Peritoneum (tissue), 1 donor: ENCODE measurements around a stretch of chr1.

GRCh38 chr1:13543858-13544387, 30.1 kb upstream of the LRRC38 start:
- PRO-cap, result no peak

DNA sequence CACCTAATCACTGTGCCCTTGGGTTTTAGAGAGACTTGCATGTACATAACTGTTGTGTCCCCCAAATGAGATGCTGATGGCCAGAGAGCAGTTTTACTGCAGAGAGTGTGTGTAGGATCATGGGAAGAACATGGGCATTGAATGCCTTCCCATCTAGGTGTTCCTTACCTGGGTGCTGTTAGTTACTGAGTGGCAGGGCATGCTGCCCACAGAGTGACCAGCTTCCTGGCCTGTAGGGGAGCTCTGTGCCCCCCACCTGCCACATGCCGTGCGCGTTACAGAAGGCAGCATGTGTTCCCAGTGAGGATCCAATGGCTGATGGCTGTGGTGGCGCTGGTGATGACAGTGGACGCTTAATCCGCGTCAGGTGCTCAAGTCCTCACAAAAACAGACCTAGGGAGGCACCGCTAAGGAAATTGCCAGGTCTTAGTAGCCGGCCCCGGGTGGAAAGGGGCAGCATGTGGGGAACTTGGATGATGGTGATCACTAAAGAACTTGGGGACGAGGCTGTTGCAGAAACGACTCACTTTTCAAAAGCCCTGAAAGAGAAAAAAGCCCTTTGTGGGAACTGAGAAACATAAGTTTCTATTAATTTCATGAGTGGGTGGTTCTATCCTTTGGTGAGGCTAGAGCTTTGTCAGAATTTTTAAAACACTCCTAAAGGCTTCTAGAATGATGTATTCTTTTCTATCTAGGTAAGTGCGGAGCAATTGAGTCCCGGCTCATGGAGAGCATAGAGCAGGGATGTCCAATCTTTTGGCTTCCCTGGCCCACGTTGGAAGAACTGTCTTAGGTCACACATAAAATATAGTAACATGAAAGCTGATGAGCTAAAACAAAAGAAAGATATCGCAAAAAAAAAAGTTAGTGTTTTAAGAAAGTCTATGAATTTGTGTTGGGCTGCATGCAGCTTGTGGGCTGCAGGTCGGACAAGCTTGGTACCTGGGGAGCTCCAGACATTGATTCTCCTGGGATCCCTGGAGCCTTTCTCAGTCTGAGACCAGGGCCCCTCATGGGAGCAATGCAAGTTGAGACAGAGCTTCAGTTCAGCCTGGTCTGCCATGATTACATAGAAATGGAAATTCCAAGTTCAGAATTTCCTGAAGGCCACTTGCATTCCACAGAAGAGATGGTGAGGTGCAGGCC, 93.4 kb downstream of the PRDM2 start:
- PRO-cap, result no peak

- PRO-cap, result no peak
These were observed 423.3 kb downstream of the PRDM2 start for GRCh38 chr1:14123267-14123624.

DNA sequence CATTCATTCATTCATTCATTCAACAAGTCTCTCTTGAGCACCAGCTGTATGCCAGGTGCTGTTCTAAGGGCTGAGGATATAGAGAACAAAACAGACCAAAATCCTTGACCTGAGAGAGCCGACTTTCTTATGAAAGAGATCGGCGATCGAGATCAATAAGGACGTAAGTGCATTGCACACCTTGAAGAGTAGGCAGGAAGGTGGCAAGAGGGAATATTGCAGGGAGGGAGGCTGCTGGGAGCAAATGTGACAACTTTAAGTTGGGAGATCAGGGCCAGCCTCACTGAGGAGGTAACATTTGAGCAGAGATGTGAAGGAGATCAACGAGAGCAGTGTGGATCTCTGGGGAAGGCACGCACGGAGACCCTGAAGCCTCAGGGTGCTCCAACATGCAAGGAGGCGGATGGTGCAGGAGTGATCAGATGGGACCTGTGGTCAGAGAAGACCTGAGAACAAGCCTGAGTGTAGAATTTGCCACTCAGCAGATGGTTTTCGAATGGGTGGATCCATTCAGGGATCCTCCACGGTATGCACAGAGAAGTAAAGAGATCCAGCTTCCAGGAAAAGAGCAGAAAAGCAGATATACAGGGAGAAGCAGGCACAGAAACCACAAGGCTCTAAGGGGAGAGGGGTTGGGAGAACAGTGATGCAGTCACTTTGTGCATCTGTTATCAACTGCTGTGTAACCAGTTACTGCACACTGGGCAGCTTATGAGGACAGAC, 138.5 kb downstream of the KAZN start:
- PRO-cap, result no peak

DNA sequence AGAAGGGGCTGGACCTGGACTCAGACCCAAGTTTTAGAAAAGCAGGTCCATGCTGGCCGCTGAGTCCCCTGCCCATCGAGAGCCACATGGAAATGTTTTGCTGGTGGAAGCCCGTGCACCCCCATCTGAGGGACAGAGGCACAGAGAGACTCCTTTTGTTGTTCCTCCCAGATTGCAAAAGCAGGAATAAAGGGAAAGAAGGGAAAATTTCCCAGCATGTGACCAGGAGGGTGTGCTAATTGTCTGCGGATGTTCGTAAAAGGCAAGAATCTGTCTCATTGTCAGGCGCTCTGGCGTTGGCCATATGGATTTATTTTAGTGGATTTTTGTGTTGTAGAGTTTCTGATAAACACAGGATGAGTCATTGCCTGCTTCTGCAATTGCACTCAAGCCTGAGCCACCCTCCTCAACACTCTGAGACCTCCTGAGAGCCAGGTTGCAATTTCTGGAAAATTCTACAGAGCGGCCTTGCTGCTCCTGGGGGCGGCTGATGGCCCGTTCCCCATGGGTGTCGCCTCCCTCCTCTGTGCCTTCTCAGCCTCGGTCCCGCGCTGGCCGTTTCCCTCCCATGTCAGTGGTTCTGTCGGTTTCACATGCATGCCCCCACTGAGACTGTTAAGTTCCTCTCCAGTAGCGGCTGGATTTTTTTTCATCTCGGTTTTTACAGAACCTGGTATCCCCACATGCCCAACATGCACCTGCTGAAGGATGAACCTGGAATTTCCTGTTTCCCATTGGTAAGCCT, 227.7 kb downstream of the KAZN start:
- PRO-cap, result no peak

DNA sequence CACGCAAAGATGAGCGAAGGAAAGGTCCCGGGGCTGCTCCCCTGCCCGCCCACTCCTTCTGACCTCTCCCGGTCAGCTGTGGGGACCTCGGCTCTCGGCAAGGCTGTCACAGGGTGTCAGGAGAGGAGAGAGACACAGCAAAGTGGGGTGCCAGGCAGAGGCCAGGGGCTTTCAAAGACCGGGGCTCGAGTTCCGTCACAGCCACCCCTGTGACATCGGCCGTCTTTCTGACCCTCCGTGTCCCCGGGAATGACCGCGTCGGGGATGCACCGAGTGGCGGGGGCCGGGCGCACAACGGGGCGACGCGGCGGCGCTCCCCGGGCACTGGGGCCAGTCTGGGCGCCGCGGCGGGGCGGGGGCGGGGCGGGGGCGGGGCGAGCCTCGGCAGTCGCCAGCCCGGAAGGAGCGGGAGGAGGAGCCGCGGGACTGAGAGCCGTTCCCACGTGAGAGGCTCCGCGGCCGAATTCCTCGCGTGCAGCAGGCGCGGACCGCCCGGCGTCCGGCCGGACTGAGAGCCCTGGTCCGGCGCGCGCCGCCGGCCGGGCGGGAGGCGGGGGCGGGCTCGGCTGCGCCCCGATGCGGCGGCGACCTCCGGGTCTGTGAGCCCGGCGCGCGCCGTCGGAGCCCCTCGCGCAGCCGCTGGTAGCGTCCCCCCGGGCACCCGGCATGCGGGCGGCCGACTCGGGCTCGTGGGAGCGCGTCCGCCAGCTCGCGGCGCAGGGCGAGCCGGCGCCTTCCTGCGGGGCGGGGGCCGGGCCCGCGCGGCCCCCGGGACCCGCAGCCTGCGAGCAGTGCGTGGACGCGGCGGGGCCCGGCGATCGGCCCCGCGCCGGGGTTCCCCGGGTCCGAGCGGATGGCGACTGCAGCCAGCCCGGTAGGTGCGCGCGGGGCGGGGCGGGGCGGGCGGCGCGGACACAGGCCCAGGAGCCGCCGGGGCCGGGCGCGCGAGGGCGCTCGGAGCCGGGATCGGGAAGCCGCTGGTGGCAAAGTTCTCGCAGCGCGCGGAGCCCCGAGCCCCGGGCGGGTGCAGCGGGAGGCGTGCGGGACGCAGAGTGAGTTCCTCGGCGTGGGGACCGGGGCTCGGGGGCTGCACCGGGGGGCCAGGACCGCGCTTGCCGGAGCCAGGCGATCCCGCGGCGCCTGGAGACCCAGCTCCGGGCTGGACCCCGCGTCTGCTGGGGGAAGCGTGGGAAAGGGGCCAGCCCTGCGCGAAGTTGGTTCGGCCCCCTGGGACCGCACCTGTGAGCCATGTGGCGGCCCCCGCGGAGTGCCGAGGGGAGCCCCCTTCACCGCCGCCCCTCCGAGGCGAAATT, 229.4 kb upstream of the TMEM51 start:
- PRO-cap, result no peak

GRCh38 chr1:14925012-14925572, 228.5 kb upstream of the TMEM51 start:
- PRO-cap, result no peak

DNA sequence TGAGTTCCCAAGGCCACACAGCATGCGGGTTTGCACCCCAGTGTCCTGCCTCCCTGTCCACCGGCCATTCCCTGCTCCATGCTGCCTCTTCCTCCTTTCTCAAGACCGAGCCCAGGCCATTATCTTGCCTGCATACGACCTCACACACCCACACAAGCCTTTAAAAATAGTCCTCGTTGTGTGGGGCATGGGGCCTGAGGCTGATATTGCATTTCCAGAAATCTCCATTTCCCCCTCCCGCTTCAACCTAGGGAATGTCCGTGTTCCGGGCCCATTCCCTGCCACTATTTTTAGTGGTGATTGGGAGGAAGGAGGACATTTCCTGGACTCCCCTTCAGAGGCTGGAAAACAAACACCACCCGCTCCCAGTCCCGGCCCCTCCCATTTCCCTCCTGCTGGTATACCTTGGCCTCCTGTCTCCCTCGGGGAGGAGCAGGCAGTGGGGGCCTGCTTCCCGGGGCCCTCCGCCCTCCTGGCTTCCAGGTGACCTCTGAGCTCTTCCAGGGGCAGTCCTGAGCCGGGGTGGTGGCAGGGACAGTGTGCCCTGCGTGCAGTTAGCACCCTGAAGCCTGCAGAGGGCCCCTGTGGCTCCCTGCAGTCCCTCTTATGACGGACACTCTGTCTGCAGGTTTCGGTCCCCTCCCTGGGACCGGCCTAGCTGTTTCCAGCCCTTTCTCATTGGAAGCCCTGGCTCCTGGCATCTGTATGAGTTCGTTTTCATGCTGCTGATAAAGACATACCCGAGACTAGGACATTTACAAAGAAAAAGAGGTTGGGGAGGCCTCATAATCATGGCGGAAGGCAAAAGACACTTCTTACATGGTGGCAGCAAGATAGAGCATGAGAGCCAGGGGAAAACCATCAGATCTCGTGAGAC, 132.2 kb upstream of the TMEM51 start:
- PRO-cap, result no peak

GRCh38 chr1:15089134-15089315, 64.5 kb upstream of the TMEM51 start:
- PRO-cap, result no peak

DNA sequence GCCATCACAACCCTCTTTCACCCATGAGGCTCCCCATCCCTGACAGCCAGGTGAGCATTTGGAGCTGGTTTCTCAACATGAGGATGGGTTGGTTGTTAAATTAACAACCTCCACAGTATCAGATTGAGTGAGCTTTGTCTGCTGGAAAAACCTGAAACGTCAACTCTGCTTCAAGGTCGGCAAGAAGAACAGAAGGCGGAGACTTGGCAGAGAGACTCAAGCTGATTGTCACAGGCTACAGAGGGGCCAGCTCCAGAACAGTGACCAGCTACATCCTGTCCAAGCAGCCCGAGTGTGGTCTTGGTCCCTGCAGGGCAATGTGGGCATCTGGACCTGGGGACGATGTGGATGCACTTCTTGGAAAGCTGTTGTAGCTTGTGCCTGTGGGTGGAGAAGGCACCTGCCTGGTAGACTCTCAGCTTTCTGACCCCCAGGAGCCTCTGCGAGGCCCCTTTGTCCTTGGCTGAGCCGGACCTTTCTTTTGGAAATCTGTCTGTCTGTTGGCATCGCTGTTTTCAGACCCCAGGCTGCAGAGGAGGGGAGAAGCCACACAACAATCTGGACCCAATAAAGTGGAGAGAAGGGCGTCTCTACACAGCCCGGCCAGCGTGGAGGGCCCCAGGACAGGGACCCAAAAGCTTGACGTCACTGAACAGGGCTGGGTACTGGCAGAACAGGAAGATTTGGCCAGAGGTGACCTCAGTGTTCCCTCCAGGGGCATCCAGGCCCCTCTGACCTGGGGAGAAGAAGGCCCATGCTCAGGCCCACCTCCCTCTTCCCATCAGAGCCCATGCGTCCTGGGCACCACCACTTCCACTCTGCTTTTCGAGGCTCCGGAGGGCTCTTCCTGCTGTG, 36.4 kb upstream of the TMEM51 start:
- PRO-cap, result no peak

DNA sequence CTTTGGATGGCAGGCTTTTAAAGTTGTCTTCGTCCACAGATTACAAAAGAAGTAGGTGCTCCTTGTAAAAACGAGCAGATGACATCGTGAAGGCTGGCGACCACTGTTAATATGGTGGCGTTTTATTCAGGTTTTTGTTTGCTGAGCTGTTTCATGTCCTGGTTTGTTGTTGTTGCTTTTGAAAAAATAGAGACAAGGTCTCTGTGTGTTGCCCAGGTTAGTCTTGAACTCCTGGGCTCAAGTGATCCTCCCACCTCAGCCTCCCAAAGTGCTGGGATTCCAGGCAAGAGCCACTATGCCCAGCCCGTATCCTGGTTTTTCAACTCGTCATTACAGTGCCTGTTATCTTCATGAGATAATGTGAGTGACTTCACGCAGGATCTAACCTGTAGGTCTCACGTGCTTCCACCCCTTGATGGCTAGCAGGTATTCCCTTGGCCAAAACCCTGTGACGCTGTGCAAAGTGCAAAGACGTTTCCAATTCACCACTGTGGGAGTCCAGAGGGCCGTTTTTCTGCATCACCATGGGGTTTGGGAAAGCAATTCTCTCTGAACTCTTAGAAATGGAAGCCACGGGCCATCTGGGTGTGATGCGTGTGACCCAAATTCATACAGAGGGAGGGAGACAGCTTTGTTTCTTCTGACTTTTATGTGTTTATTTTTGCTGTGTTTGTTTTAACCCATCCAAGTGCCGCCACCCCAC, 4.4 kb downstream of the TMEM51 start:
- PRO-cap, result no peak

- PRO-cap, result no peak
These were observed 15.0 kb downstream of the TMEM51 start for GRCh38 chr1:15168441-15168967.

GRCh38 chr1:15210583-15211119, 36.4 kb upstream of the FHAD1 start:
- PRO-cap, result no peak

- PRO-cap, result no peak
These were observed 13.6 kb downstream of the EFHD2 start for GRCh38 chr1:15423045-15424029.

DNA sequence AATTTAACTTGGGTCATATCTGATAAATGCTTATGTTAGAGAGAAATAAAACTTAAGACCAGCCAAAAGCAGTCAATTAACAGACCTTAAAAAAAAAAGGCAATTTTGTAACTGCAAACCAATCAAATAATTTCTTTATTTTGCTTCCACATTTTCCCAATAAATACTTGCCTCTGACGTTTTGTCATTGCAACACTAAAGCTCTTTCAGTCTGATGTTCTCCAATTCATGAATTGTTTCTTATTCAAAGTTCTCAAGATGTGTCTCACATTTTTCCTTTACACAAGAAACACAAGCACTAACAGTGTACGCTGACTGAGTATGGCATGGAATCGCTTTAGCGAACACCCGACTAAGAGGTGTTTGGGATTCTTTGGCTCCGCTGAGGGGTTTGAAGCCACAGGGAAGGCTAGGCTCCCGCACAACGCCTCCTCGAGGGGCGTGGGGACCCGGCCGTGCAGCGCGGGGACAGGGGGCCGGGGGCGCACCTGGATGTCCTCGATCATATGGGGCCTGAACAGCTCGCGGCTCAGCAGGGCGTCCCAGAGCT, 359 bp downstream of the CASP9 start:
- PRO-cap, result no peak

GRCh38 chr1:15596694-15597310, 12.0 kb upstream of the AGMAT start:
- PRO-cap, result no peak

DNA sequence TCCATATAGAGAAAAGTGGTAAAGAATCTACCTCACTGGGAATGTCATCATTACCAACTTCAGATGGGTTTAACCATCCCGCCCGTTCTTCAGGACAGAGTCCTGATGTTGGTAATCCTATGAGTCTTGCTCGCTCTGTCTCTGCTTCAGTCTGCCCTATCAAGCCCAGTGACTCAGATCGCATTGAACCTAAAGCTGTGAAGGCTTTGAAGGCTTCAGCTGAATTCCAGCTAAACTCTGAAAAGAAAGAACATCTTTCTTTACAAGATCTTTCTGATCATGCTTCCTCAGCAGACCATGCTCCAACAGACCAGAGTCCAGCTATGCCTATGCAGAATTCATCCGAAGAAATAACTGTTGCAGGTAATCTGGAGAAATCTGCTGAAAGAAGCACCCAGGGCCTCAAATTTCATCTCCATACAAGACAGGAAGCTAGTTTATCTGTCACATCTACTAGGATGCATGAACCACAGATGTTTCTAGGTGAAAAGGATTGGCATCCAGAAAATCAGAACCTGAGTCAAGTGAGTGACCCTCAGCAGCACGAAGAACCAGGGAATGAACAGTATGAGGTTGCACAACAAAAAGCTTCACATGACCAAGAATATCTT, 420 bp downstream of the RSC1A1 start:
- PRO-cap, result no peak

DNA sequence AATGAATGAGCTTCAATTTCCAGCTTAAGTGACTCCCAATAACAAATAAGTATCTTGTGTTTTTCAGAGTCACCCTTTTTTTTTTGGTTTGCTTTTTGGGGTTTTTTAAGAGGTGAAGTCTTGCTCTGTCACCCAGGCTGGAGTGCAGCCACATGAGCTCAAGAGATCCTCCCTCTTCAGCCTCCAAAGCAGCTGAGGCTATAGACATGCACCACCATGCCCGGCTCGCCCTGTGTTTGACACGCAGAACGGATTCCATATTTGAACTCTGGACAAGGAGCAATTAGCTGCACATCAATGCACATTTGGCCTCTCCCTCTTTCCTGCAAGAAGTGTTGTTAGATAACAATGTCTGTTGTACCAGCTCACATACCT, 3.2 kb upstream of the PLEKHM2 start:
- PRO-cap, result no peak

GRCh38 chr1:15691427-15691968, 7.4 kb downstream of the PLEKHM2 start:
- PRO-cap, result no peak

DNA sequence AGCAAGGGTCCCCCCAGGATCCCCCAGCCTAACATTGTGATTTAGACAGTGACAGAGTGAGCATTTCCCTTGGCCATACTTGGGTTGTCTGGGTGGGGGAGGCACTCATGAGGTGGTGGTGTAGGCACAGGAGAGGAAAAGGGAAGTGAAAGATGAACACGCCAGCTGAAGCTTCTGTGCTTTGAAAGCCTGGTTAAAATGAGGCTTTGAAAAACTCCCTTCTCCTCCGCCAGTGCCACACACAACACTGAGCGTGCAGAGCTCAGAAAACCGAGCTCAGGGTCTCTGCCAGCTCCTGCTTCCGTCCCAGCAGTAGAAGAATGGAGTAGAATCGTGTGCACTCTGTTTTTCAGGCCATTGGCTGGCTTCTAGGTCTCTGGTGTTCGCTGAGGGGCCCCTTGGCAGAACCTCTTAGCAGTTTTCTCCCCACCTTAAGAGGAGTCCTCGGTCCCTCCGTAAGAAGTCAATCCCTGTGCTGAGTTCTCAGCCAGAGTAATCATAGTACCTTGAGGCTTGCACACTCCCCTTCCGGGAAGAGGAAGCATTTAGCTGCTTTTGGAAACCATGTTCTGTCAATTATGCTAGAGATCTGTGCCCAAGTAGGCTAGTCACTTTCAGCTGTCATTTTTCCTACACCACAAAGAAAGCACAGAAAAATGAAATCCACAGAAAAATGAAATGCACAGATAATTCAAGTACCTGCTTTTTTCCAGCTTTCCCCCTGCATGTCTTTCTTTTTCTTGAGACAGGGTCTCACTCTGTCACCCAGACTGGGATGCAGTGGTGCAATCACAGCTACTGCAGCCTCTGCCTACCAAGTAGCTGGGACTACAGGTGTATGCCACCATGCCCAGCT, 13.0 kb downstream of the PLEKHM2 start:
- PRO-cap, result no peak